Brain (tissue), 1 donor: Measurements from ENCODE around the gene FOXC2.

GRCh38 chr16:85917034-85917233 lies 18.0 kb downstream of the IRF8 start:
- RRBS = no CpG with 5 or more reads among the region's 3 CpGs

- RRBS = no CpG with 5 or more reads among the region's 25 CpGs
Measured at GRCh38 chr16:85929153-85929964, 30.4 kb downstream of the IRF8 start.

GRCh38 chr16:86196479-86197073 lies 297.6 kb downstream of the IRF8 start:
- RRBS = no CpG with 5 or more reads among the region's 17 CpGs

DNA sequence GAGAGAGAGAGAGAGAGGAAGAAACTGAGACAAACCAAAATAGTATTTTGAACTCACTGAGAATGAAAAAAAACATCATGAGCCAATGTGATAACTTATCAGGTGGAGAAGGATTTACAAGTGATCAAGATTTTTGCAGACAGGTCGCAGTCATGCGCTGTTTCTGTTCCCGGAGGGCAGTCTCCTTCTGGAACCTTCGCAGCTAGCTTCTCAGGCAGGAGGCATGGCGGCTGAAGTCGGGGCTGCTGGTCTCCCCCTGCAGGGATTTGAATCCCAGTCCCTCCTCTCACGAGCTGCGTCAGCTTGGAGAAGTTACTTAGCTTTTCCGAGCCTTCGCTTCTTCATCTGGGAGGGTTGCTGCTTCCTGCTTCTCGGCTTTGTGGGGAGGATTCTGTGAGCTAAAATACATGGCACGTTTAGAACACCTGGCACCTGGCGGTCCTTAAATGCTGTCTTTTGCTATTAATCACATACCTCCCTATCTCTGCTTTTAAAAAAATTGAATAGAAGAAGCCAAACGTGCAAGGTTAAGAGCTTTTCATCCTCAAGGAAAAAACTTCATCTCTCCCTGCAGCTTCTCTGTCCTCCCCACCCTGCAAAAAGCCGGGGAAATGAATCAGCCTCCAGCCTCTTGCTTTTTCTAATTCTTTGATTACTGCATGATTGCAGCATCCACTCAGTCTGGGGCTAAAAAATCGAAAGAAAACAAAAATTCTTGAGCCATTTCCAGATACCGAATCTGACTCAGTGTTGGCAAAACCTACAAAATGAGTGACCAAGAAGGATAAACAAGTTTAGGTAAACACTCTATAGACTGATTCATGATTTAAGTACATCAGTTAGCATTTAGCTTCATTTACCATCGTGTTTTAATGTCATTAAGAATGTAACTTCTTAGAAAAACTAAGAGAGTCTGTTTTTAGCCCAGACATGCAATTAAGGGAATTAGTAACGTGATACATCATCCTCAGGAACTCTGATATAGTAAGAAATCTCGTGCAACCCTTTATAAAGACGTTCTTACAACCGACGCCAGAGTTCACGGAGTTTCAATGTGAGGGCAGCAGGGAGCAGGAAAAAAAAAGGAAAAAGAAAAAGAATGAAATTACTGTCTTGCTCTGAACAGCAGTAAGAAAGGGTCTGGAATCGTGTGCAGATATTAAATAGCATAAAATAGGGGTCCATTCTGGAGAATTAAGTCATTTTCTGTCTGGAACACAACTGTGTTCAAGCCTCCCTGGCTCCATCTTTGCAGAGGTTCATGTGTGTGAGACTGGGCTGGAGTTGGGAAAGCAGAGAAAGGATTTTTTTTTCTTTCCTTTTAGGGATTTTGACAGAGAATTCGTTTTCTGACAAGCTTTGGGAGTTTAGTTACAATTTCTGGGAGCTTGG lies 287.4 kb upstream of the FOXF1 start:
- RRBS = no CpG with 5 or more reads among the region's 26 CpGs

DNA sequence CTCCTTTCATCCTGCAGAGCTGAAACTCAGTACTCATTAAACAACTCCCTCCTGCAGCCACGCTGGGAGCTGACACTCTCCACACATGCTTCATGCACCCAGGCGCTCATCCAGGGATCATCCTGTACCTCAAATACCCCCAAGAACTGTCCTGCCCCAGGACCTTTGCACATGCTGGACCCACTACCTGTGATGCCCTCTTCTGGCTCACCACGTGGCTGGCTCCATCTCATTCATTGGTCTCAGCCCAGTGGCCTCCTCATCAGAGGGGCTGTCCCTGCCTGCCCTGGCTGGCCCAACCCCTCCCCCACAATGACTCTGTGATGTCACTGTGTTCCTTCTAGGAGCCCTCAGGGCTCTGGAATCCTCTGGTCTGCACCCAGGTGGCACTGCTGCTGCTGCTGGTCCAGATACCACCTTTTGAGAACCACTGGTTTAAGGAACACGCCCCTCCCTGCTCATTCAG lies 160.9 kb upstream of the FOXF1 start:
- RRBS = no CpG with 5 or more reads among the region's 4 CpGs

DNA sequence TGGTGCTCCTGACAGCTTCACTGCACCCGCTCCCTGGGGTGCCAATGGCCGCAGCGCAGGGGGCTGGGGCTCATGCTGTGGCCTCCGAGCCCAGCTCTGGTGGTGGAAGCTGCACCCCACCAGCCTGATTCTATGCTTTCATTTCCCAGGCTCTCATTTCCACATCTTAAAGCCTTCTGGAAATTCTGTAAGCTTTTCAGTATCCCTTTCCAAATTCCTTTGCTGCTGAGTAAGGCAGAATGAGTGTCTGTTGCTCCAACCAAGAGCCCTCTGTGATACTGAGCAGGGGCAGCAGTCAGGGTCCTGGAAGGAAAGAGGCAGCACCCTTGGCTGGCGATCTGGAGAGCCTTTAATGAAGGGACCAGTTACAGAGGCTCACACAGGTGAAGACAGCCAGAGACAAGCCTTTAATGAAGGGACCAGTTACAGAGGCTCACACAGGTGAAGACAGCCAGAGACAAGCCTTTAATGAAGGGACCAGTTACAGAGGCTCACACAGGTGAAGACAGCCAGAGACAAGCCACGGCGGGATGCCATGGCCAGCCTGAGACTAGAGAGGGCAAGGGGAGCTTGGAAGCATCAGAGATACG lies 79.4 kb upstream of the FOXF1 start:
- RRBS = no CpG with 5 or more reads among the region's 8 CpGs

DNA sequence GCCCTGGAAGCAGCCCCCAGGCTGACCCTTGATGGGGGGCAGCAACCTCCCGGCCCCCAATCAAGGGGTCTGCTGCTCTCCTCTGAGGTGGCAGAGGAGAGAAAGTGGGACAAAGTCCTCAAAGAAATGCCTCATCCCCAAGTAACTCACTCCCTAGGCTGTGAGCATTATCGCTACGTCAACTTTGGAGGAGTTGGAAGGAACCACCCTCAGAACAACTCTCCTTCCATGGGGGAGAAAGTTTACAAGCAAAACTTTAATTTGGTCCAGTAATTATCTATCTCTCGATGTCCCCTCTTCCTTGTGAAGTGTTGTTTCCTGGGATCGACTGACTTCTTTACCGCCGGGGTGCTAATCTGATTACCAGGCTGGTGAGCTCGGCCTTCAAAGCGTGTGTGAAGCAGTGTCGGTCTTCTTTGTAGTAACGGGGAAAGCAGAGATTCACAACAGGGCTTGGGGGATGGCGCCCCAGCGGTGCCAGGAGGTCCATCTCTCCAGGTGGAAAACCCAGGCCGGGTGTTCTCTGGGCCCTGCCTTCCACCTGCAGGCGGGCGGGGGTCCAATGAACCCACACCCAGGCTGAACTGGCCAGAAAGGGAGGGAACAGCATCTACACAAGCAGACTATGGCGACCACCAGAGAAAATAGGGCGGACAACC lies 14.6 kb upstream of the FOXF1 start:
- RRBS = no CpG with 5 or more reads among the region's 18 CpGs

DNA sequence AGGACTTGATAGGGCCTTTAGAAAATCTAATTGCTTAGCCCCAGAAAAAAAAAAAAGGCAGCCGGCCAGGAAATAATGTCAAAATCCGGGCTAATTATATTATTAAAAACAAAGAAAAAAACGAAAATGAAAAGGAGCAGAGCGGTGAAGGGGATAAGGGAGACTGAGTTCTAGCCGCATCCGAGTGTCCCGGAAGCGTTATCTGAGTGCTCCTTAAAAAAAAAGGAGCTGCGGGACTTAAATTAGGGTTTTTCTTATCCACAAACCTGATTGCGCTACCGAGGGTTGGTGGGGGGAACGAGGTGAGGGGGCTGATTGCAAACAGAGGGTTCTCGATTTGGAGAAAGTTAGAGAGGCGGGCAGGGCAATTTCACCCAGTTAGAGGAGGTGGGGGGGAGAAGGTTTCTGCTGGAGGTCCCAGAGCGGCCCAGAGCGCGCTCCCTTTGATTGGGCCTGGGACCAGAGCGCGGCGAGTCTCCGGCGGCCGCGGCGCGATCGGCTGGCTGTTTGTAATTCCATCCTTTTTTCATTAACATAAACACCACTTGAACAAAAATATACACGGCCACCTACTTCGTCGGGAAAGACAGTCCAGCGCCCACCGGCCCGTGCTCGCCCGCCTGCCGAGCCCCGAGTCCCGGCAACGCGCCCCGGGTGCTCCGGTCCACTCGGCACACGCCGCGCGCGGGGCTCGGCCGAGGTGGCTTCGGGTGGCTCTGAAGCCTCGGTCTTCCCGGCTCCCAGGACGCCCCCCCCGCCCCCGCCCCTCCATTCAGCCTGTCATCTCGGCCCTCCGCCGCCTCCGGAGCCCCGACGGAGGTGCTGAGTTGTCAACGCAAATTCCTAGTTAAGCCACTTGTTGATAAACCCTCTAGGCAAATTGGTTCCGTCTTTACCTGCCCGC lies 13.4 kb upstream of the FOXF1 start:
- RRBS = 6% methylated on average over 33 of the region's 65 CpGs

DNA sequence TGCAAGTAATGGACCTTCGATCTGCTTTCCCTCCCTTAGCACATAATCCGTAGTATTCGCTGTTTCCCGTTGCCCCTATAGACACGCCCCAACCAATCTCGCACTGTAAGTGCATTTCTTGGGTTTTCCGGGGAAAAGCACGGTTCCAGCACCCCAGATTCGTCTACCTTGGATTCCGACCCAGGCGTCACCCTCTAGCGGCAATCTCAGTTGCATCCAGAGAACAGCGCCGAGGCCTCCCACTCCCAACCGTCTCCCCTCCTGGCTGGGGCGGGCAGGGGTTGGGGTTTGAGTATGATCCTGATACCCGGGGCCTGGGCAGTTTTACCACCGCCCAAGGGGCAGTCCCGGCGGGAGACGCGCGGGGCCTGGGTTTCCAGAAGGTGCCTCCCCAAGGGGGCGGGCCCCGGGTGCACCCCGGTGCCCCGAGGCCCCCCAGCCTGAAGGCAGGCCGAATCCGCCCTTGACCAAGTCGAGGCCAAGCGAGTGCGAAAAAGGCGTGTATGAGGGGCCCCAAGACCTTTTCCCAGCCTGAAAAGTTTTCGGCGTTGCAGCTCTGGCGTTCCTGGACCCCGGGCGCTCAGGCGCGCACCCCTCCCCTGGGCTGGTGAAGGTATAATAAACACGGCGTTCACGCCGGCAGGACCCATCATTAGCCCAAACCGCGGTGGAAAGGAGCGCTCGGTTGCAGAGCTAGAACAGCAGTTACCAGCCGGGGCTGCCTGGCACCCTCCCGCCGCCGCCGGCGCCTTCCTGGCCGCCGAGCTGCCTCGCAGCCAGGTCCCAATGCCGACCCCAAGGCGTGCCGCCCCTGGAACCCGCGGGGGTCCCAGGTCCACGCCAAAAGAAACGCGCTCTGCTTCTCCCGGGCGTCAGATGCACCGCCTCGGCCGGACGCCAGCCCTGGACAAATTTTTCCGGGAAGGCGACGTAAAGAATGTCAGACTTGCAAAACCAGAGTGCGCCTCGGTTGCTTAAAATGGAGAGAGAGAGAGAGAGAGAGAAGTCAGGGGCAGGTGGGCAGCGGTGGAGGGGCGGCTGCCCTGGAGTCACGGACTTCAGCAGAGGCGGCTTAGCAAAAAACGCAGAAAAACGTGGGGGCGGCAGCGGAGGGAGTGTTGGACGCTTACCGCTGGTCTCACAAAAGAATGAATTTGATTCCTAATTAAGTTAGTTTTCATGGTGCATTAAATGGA lies 11.7 kb upstream of the FOXF1 start:
- RRBS = 5% methylated on average over 19 of the region's 86 CpGs

DNA sequence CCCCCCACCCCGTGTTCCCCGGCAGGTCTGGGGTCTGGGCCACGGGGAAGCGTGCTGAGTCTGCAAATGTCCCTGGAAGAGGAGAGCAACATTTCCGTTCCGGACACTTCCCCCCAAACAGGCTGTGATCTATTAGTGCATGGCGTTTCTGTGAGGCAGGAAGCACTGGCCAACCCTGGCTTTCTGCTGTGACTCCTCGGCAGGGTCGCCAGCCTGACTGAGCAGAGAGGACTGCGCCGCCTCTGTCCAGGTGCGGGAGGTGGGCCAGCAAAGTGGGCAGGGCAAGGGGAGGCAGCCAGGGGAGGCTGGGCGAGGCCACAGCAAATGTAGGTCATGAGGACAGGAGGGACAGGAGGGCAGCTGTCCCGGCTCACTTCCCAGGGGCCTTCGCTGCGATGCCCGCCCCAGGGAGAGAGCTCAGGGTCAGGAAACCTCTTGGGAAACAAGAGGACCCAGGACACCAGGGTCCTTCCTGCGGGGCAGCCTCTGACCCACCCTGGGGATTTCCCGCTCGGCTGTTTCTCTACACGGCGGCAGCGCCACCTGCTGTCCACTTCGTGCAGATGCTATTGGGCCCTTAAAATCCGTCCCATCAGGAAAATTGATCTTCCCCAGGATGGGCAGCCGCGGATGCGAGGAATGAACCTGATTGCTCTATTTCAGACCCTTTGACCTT lies 9.5 kb downstream of the FOXF1 start:
- RRBS = 30% methylated on average over 5 of the region's 28 CpGs

- RRBS = 4% methylated on average over 41 of the region's 100 CpGs
Measured at GRCh38 chr16:86566526-86567480, at the start of gene FOXC2. Gene FOXC2, plus strand, starts transcription at chr16:86566829.

GRCh38 chr16:86569934-86570285 lies 3.3 kb downstream of the FOXC2 start:
- RRBS = no CpG with 5 or more reads among the region's 10 CpGs

- RRBS = 3% methylated on average over 12 of the region's 60 CpGs
Measured at GRCh38 chr16:86575395-86576430, 2.6 kb upstream of the FOXL1 start.

- RRBS = no CpG with 5 or more reads among the region's 7 CpGs
Measured at GRCh38 chr16:86727196-86727591, 148.8 kb downstream of the FOXL1 start.

GRCh38 chr16:86824504-86825290 lies 246.3 kb downstream of the FOXL1 start:
- RRBS = no CpG with 5 or more reads among the region's 25 CpGs

DNA sequence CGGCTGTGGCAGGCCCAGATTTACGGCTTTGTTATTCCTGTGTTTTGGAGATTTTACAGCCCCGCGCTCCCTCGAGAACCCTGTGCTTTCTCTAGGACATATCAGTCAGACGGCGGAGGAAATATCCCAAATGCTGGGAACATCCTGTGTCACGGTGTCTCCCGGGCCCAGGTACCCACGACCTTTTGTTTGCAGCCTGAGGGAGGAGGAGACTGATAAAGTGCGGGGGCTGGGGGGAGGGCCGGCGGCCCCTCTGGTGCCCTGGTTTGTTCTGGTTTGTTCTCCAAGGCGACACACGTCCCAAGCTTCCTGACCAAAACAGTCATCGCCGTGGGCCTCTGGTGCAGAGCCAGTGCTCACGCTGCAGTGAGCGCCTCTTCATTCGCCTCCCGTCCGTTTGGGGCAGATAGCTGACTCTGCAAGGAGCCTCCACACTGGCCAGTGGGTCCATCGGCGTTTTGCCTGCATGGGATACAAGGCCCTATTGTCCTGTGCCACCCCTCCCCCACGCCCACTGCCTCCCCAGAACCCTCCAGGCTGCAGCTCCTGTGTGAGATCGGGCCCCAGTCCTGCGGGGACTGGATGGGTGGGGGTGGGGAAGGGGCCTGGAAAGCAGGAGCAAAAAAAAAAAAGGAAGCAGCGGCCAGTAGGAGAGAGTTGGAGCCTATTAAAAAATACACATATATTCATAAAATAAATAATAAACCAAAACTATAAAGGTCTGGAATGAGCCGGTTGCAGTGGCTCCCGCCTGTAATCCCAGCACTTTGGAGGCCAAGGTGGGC lies 363.1 kb downstream of the C16orf95 start:
- RRBS = 43% methylated on average over 4 of the region's 30 CpGs

- RRBS = no CpG with 5 or more reads among the region's 13 CpGs
Measured at GRCh38 chr16:86960839-86961262, 356.3 kb downstream of the C16orf95 start.

DNA sequence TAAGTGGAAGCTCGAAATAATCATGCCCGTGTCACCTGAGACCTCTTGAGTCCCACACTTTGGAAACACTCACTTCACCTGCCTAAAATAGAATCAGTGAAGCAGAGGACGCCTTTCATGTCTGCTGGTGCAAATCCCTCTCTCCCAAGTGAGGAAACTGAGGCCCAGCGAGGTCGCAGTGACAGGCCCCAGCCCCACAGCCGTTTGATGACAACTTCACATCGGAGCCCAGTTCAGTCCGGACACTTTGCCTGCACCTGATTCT lies 284.6 kb downstream of the C16orf95 start:
- RRBS = no CpG with 5 or more reads among the region's 8 CpGs

DNA sequence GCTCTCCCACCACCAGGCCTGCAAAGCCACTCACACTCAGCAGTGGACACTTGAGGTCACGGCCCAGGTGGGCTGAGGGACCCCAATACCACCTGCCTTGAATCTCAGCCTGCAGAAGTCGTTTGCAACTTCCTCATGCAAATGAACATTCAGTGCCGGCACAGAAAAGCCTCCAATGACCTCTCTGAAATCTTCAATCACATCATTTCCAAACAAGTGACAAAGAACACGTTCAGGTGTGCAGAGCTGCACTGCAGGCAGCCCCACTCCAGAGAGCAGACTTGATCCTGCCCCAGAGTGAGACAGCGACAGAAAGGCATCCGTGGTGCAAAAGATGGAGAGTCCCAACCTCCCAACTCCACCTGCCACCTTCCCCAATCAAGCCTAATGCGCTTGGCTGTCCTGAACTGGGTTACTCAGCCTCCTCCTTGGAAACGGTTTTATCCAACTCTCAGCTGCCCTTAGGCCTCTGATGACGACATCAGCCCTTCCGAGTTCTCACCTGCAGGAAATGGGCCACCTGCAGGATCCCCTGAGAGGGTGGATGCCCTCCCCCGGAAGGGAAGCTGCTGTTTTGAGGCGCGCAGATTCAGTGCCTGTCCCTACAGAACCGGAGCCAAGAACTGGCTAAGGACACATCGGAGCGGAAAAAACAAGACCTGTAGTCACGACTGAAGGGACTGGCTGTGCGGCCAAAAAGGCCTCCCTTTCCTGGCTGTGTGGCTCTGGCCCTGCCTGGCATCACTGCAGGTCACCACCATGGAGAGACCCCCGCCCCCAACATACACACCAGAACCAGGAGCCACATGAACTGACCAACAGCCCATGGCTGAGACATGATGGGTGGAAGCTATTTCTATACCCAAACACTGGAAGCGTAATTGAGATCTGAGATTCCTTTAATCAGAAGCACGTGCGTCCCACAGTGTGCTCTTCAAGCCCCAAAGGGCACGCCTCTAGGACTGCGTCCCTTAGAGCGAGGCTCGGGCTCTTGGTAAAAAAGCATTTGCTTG lies 11.6 kb upstream of the C16orf95 start:
- RRBS = 55% methylated on average over 4 of the region's 26 CpGs

DNA sequence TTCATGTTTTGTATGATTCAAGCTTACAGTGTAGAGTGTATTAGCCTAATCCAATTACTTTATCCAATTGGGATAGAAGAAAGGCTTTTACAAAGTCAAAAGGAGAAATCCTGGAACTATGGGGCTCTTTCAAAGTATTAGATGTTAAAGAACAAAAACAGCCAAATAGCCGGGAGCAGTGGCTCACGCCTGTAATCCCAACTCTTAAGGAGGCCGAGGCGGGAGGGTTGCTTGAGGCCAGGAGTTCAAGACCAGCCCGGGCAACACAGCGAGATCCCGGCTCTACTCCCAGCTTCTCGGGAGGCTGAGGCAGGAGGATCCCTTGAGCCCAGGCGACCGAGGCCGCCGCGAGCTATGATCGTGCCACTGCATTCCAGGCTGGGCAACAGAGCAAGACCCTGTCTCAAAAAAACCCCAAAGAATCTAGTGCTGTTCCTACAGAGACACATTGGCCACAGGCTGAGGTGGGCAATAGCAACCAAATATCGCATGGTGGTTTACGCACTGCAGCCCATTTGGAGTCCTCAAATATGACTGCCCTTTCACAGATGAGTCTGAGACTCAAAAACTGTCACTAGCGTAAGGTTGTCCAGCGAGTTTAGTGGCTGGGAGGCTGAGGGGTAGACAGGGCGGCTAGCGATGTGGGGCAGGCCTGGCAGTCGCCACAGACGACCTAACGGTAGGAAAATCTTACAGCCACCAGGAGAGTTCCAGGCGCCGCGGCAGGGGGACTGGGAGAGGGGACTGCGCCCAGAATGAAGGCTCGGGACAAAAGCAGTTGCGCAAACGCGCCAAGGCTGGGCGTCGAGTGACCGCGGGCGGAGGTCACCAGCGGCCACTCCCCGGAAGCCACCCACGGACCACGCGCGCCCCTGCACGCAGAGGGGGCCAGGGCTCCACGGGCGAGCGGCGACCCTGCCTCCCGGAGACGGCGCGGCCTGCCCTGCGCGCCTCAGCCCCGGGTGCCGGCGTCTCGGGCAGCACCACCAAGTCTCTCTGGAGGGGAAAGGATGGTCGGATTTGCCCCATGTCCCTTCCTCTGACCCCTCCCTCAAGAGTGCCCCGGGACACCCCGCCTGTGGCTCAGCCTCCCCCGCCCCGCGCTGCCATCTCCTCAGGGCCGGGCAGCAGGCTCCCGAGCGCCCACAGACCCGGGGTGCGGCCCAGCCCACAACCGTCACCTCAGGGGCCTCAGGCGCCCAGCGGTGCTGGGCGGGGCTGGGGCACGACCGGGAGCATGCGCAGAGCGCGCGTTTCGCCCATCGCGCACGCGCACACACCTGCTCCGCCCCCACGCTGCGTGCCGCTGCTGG lies 778 bp upstream of the MAP1LC3B start:
- RRBS = 1% methylated on average over 34 of the region's 87 CpGs